ENCODE measurements around a stretch of chr9.

DNA sequence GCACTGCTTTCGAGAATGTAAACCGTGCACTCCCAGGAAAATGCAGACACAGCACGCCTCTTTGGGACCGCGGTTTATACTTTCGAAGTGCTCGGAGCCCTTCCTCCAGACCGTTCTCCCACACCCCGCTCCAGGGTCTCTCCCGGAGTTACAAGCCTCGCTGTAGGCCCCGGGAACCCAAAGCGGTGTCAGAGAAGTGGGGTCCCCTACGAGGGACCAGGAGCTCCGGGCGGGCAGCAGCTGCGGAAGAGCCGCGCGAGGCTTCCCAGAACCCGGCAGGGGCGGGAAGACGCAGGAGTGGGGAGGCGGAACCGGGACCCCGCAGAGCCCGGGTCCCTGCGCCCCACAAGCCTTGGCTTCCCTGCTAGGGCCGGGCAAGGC lies 470 bp downstream of the WASHC1 start:
- PRO-cap = no peak

DNA sequence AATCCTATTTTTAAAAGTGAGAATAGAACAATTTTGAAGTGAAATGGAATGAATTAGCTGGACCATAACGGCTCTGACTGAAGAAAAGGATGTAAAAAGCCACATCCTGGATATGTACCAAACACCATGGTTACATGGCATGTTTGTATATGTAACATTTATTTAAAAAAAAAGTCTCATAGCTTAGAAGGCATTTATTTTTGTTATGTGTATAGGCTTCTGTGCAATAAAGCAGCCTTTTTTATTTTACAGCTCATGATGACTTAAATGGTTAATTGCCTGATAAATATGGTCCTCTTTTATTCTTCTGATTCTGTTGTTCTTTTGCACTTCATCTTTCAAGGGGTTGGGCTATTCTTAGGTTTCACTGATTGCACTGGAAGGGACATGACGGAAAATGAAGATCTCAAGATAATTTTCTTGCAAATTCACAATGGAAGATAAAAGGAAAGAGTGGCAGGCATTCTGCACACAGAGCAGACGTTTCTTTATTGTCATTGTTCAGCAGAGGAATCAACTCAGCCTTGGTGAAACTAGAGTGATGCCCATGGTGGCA lies 63.1 kb downstream of the DOCK8 start:
- PRO-cap = no peak

DNA sequence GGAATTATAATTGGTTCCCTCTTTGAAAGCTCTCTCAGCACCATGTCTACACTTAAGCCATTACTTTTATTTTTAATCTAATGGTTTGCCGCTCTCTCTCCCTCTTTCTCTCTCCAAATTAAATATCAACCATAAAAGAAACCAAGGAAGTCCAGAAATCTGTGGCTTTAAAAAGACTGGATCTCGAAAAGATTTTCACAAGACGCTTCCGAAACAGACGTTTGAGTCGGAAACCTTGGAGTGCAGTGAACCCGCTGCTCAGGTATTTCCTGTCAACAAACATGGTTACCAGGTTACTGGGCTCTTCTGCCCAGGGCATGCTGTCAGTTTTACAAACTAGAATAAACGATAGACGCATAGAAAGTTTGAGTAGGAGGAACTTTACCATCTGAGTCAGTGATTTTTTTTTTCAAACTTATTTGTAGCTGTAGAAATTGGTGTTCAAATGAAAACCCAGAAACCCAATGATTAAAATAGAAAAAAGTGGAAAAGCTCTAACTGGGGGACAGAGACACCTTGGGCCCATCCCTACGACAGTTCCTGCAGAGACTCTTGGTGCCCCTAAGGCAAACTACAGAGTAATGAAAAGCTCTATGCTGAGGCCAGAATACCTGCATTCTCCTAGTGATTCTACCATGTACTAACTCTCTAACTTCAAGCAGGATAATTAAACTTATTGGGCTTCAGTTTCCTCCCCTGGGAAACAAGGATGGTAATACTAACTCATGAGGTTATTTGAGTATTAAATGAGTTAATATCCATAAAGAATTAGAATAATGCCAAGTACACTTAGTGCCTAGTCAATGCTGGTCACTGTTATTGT lies 90.0 kb downstream of the DOCK8 start:
- PRO-cap = no peak

- PRO-cap = no peak
These were observed 35.6 kb upstream of the KANK1 start for GRCh38 chr9:468964-469199.

DNA sequence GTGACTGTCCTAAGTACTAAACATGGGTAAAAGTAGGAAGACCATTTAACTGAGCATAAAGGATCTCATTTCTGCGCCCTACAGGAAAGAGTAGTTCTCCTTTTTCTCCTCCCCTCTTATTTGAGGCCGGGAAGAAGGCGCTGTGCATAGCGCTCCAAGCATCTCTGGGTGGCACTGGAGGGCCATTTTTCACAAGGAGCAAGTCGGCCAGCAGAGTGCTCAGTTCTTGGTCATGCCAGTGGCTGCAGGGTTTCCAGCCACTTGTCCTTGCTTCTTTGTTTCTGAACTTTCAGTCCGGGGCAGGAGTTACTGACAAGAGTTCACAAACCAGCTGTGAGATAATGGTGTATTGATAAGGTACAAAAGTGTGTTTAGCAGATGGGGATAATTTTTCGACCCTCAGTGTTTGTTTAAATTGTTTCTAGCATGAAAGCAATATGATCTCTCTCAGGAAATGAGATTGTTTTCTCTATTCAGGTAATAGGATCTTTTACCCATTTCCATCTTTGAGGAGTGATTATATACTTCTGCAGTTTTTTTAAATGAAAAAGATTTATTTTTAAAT lies 109.4 kb downstream of the KANK1 start:
- PRO-cap = no peak

DNA sequence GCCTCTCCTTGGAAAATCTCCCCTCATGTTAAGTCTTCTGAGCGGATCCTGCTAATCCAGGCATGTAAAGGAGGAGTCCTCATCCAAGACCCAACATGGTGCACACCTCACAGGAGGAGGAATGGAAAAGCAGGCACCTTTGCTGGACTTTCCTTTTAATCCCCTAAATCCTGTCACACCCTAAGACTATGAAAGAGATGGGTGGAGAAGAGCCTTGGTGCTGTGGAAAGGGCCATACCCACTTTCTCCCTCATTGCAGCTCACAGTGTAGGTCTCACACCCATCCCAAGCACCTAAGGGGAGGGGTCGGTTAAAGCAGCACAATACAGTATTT lies 152.1 kb upstream of the DMRT1 start:
- PRO-cap = no peak

- PRO-cap = no peak
These were observed 89.5 kb upstream of the DMRT1 start for GRCh38 chr9:752088-752376.

- PRO-cap = no peak
These were observed 420.3 kb downstream of the DMRT2 start for GRCh38 chr9:1470527-1470743.

- PRO-cap = no peak
These were observed 63.7 kb upstream of the SMARCA2 start for GRCh38 chr9:1951339-1951959.

- PRO-cap = no peak
These were observed 78.9 kb downstream of the SMARCA2 start for GRCh38 chr9:2094001-2094565.

DNA sequence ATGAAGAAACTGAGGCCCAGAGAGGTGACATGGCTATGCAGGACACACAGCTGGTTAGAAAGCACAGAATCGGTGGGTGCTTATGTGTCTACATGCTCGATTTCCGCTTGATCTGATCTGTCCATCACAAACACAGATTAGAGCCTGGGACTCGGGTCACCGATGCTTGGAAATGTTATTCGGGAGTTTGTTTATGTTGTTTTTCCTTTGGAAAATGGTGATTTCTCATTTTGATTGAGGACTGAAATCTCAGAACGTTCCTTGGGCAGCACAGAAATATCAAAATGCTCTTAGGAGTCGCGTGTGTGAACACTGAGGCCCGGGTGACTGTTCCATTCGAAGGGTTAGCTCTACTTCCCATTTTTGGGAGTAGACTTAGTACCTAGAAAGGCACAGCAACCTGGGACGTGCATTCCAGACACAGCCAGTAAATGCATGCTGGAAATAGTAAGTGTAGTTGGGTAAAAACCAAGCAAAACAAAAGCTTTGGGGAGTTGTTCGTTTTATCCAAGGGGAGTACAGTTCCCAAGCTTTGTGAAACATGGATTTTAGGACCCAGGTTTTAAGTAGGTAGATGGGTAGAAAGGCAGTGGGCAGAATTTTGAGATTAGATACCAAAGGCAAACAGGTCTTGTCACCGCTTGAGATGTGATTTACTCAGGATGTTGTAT lies 109.5 kb downstream of the SMARCA2 start:
- PRO-cap = no peak

- PRO-cap = no peak
These were observed 212.3 kb downstream of the SMARCA2 start for GRCh38 chr9:2227430-2227890.

DNA sequence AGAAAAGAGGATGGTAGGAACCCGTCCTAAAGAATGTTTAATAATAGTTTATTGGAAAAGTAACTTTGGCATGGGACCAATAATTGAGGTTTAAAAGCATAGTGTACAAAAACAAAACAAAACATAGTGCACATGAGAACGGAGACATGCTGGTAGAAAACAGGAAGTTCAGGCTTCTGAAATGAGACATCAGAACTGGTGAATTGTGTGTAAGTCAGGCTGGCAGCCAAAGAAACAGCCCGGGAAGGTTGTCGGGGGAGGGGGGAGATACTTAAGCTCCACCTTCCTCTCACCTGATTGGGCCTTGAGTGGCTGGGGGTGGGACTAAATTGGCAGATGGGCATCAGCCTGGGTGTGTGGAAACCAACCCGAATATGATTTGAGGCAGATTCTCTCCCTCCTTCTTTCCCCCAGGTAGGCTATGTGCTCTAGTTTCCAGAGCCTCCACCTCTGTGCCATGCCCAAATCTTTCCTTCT lies 256.3 kb downstream of the SMARCA2 start:
- PRO-cap = no peak

GRCh38 chr9:2489884-2490511 lies 131.6 kb upstream of the VLDLR start:
- PRO-cap = no peak

- PRO-cap = unidirectional peak, minus-strand start at chr9:2623635
These were observed 2.0 kb downstream of the VLDLR start for GRCh38 chr9:2623314-2624239.

- PRO-cap = no peak
These were observed 32.0 kb upstream of the PUM3 start for GRCh38 chr9:2875904-2876235.

GRCh38 chr9:3507380-3508144 lies 18.2 kb downstream of the RFX3 start:
- PRO-cap = no peak

DNA sequence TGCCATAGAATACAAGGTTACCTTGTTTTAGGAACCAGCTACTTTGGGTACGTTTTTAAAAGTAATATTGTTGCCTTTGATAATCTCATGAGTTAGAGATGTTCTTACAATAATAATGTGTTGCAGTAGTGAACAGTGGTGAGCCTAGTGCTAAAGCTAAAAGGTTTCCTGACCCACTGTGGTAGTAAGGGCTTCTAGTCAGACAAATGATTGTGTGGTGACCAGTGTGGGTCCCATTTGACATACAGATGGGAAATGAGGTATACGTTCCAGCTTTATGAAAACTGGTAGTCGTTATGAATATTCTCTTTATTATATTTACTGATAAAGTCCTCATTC lies 1.8 kb upstream of the RFX3 start:
- PRO-cap = no peak

DNA sequence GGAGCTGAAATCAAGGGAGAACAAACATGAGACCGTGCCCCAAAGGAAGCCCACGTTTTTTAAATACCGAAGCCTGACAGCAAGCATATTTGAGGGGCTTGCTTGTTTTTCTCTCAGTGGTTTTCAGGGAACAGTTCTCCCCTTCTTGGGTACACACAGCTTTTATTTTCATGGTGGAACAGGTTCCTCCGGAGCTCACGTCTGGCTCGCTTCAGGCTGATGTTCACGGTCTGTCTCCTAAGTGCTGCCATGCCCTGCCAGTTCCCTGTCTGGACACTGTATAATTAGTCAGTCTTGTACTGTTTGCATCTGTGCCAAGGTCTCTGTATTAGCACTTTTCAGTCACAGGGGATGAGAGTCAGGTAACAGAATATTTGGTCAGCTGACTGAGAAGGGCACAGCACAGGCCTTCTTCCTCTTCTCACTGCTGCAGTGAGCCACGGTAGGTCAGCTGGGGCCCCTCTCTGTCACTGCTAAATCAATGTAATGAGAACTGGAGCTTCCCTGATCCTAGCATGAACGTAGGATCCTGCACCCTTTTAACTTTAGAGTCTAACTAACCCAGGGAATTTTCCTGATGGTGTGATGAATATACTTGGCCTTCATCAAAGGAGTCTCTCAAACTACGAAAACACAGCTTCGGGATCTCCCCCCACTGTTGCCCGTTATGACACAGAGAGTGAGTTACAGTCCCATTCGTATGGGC lies 353.9 kb upstream of the RFX3 start:
- PRO-cap = no peak

GRCh38 chr9:3980814-3981291 lies 319.0 kb downstream of the GLIS3 start:
- PRO-cap = no peak